UCH-1 (cell line): ENCODE measurements around a stretch of chr1.

- RRBS: no CpG with 5 or more reads among the region's 17 CpGs
Measured at GRCh38 chr1:203428260-203429553, 46.9 kb upstream of the PRELP start.

- RRBS: no CpG with 5 or more reads among the region's 20 CpGs
Measured at GRCh38 chr1:203512740-203513973, 19.2 kb downstream of the OPTC start.

DNA sequence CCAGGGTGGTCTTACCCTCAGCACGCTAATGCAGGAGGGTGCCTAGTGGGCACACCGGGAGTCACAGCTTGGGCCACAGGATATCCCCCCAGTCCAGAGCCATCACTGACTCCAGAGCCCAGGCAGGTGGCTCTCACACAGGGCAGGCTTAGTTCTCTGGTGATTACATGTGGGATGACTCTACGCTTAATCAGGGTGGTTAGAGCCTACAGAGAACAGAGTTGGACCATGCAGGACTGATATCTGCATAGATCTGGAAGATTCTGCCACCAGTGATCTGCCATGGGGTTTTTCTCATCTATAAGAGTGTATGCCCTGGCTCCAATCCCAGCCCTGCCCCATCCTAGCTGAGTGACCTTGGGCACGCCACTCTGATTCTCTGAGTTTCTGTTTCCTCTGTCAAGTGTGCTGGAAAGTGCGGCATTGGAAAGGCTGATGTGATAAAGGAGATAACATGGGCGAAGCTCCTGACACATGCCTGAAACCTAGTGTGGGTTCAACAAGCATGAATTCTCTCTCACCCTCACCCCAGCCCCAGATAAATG, 27.3 kb downstream of the OPTC start:
- RRBS: no CpG with 5 or more reads among the region's 6 CpGs

DNA sequence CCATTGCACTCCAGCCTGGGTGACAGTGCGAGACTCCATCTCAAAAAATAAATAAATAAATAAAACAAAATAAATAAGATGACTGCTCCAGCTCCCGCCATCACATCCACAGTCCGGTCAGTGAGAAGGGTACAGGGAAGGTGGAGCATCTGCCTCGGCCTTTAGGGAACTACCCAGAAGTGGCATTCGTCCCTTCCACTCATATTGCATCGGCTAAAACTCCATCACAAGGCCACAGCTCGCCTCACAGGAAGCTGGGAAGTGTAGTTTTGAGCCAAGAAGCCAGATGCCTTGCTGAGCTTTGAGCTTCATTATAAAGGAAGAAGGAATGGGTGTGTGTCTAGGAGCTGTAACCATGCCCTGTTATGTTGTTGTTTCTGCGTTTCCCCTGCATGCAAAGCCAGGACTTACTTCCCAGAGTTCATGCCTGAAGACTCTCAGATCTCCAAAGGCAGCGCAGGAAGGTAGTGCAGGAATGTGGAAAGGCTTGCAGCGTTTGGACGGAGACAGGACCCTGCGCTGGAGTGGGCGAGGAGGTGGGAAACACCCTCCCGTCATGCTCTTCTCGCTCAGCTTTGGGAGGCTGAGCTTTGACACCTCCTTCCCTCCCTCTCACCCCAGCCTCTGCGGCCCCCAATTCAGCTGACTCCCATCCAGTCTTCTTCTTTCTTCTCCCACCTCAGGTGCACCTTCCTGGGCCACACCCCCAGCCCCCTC, 61.2 kb downstream of the OPTC start:
- RRBS: no CpG with 5 or more reads among the region's 16 CpGs

GRCh38 chr1:203668355-203668971, 41.8 kb downstream of the ATP2B4 start:
- RRBS: no CpG with 5 or more reads among the region's 1 CpG

DNA sequence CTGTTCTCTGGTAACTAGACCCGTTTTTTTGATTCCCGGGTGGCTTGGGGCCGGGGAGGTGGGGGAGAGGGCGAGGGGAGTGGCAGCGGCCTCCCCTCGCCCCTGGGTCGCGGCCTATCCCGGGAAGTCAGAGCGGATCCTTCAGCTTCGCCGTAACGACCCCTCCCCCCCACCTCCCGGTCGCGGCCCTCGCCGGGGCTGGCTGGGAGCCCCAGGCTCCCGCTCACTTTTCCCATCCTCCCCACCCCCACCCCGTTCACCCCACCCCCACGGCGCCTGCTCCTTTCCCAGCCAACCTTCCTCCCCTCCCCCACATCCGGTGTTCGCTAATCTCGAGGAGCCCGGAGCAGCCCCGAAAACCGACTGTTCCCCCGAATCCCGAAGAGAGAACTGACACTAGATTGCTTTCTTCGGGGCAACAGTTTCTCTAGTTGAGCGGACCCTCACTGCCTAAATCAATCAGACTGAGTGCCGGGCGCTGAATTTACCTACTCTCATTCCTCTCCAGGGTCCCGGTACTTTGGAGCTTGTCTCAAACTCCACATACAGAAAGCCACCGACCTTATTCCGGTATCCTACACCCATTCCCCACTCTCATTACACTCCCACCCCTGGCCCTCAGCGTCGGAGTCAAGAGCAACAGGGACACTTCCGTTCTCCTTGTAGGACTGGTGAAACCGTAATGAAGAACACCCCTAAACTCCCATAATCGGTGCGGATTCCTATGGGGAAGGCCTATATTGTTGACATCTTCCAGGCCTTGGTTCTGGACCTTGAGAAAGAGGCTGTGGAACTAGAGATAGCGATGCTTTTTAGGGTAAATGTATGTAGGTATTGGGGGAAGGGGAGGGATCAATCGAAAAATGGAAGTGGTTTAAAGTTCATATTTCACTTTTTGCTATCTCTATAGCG, 618 bp downstream of the ZBED6 start:
- RRBS: 3% methylated on average over 13 of the region's 46 CpGs

DNA sequence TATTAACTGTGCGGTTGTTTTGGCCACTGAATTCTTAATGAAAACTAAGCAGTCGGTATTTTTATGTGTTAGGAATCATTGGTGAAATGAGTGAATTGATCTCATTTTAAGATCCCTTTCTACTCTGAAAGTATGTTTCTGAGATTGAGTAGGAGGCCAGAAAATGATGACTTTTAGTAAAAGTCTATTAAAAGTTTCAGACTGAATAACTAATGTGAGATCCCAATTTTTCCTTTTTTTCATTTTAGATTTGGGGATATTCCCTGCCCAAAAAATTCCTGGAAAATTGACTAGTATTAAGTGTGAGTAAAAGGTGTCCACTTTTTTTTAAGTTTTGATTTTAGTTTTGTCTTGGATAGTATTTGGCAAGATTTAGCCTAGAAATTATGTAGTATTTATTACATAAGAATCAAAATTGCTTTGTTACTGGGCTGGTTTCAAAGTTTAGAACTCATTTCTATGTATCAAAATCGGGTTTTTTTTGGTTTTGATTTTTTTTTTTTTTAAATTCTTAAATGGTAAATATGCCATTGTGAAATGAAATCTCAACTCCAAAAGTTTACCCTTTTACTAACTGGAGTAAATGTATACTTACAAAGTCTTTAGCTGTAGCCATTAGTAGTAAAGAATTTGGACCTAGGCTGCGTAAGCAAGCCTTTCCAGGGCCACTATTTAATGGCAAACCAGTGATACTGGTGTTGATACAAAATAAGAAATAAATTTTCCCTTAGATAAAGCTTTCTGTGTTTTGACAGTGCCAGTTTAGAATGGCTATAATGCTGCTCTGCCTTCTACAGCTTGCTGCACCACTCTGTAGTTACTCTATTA, 6.1 kb downstream of the ZBED6 start:
- RRBS: no CpG with 5 or more reads among the region's 4 CpGs

GRCh38 chr1:204073821-204074166, 879 bp downstream of the SOX13 start:
- RRBS: no CpG with 5 or more reads among the region's 32 CpGs

- RRBS: 17% methylated on average over 2 of the region's 8 CpGs
Measured at GRCh38 chr1:204253884-204254689, 40.3 kb upstream of the GOLT1A start.

- RRBS: no CpG with 5 or more reads among the region's 17 CpGs
Measured at GRCh38 chr1:204307105-204308229, 52.3 kb downstream of the PLEKHA6 start.

DNA sequence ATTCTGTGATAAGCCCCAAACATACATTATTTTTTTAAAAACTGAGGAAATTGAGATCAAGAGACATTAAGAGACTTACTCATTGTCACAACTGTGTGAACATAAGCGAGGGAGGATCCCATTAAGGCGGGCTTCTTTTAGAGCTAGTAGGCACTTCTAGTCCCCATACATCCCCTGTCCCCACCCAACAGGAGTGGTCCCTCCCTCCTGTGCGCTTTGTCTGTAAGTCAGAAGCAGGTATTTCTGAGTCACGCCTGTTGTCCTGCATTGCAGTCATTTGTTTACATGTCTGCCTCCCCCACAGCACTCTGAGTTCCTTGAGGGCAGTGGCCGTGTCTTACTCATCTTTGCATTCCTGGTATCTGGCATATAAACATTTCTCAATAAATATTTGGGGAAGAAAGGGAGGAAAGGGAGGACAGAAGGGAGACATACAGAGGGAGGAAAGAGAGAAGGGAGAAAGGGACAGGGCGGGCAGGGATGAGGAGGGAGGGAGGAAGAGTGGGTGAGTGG, 40.3 kb downstream of the PLEKHA6 start:
- RRBS: no CpG with 5 or more reads among the region's 6 CpGs

GRCh38 chr1:204334913-204335282, 24.8 kb downstream of the PLEKHA6 start:
- RRBS: no CpG with 5 or more reads among the region's 1 CpG

DNA sequence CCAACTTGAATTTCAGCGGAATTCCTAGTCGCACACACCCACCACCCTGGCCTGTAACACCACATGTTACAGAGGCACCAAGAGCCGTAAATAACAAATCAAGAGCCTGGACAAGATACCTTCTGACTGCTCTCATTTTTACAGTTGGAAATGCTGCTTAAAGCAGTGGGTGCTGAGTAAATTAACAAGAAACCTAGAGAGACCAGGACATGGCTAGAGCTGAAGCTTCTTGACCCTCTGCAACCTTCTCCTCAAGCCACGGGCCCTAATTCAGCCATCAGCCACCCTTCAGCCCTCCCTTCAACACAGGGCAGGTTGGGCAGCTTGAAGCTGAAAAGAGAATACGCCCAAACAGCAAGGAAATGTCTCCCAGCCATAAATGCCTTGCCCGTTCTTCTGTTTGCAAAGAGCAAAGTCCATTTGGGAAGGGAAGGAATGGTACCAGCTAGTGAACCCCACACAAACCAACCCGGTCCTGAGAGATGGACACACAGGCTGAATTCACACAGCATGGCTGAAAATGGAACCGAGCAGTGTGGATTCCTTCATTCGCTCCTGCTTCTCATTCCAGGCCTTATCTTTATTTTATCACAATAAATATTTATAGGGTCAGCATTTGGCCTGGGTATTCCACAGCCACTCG, 11.6 kb downstream of the PLEKHA6 start:
- RRBS: no CpG with 5 or more reads among the region's 10 CpGs

GRCh38 chr1:204362966-204364216, 3.7 kb upstream of the PLEKHA6 start:
- RRBS: 21% methylated on average over 7 of the region's 40 CpGs

- RRBS: no CpG with 5 or more reads among the region's 10 CpGs
Measured at GRCh38 chr1:204456950-204457600, 37.5 kb downstream of the PIK3C2B start.

- RRBS: no CpG with 5 or more reads among the region's 13 CpGs
Measured at GRCh38 chr1:204495161-204495771, 661 bp upstream of the PIK3C2B start.

GRCh38 chr1:204505978-204506976, 9.9 kb upstream of the MDM4 start:
- RRBS: no CpG with 5 or more reads among the region's 31 CpGs

GRCh38 chr1:204528865-204529480, 12.8 kb downstream of the MDM4 start:
- RRBS: no CpG with 5 or more reads among the region's 9 CpGs

GRCh38 chr1:204677875-204678081, 7.8 kb downstream of the LRRN2 start:
- RRBS: no CpG with 5 or more reads among the region's 7 CpGs

GRCh38 chr1:204807139-204807442, 21.4 kb upstream of the NFASC start:
- RRBS: 4% methylated on average over 8 of the region's 13 CpGs